Omental fat pad (tissue), 4 donors: Measurements from ENCODE around the genes TCTN1, OAS1, DTX1 and RASAL1.

GRCh38 chr12:110613757-110614829 lies at the start of gene TCTN1:
Gene TCTN1, plus strand, starts transcription at chr12:110614129.
- PRO-cap, result no peak
- RAMPAGE, long total RNA, 4 experiments, result start-site peak on the plus strand in 4 of 4 experiments, at chr12:110614112-110614185 at its widest, 88 to 1,127 reads per replicate

GRCh38 chr12:110860832-110861507 lies 14.2 kb downstream of the CCDC63 start:
- PRO-cap, result no peak
- RAMPAGE, long total RNA, 4 experiments, result no peak in any of the 4 experiments

- PRO-cap, result no peak
- RAMPAGE, long total RNA, 4 experiments, result no peak in any of the 4 experiments
Observed at GRCh38 chr12:110928879-110929028, 8.4 kb upstream of the MYL2 start.

- PRO-cap, result no peak
- RAMPAGE, long total RNA, 4 experiments, result no peak in any of the 4 experiments
Observed at GRCh38 chr12:111047074-111047285, 13.0 kb downstream of the CUX2 start.

DNA sequence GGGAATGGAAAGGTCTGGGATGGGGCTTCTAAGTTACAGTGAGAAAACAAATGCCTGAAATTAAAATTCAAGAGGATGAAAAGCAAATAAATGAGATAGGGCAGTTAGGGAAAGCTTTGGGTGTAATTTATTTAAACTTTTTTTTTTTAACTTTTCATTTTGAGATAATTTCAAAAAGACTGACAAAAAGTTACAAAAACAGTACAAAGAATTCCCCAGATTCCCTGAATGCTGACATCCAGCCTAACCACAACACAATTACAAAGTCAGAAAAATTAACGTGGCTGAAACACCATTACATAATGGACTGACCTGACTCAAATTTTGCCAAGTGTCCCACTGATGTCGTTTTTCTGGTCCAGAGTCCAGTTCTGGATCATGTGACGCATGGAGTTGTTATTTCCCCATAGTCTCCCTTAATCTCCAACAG lies 73.7 kb downstream of the CUX2 start:
- PRO-cap, result no peak
- RAMPAGE, long total RNA, 4 experiments, result no peak in any of the 4 experiments

DNA sequence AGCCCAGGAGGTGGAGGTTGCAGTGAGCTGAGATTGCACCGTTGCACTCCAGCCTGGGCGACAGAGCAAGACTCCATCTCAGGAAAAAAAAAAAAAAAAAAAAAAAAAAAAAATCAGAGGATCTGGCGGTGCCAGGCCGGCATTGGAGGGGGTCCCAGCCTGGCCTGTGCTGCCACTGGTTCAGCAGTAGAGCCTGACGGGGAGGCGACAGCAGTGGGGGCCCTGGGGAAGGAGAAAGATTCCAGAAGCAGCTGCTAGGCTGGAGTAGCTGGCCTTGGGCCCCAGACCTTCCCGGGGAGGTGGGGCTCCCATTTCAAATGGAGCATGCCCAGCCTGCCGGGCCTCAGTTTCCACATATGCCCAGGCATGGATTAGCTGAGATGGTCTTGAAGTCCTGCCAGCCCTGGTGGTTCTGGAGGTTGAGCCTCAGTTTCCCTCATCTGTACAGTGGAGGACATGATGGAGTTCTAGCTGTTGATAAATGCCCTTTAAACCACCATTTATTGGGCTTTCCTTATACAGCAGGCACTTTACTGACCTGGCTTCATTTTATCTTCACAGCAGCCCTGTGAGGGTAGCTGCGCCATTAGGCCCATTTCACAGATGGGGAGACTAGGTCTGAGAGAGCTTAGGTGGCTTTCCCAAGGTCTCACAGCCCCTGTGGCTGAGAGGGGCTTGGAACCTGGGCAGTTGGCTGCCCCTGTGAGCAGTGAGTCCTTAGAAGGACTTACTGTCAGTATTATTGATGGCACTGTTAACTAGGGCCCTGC lies 21.8 kb downstream of the SH2B3 start:
- PRO-cap, result no peak
- RAMPAGE, long total RNA, 4 experiments, result no peak in any of the 4 experiments

- PRO-cap, result no peak
- RAMPAGE, long total RNA, 4 experiments, result no peak in any of the 4 experiments
Observed at GRCh38 chr12:111519107-111520198, 79.7 kb downstream of the ATXN2 start.

DNA sequence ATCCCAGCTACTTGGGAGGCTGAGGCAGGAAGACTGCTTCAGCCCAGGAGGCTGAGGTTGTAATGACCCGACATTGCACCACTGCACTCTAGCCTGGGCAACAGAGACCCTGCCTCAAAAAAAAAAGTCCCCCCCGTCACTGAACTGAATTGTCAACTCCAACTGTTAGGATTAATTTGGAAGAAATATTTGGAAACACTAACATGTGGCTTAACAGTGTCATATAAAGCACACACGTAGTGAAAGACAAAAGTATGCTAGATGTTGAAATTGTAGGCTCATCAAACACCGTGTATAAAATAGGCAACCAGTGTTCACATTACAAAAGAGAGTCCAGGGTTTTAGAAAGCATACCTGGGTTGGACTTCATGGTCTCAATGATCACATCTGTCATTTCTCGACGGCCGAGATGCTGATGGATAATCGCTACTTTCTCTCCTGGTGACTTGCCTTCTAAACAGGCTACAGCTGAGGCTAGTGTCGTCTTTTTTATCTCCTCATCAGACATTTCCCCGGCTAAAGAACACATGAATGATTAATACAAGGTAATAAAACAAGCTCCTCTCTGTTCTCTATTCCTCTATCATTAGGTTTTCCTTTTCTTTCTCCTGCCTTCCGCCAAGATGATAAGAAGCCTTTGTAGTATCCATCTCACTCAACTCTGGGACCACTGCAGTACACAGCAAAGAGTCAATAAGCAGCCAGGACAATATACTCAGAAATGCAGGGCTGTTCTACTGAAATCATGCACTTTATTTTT lies 2.8 kb downstream of the BRAP start:
- PRO-cap, result no peak
- RAMPAGE, long total RNA, 4 experiments, result no peak in any of the 4 experiments

- PRO-cap, result no peak
- RAMPAGE, long total RNA, 4 experiments, result no peak in any of the 4 experiments
Observed at GRCh38 chr12:111885651-111886119, 43.7 kb downstream of the MAPKAPK5 start.

DNA sequence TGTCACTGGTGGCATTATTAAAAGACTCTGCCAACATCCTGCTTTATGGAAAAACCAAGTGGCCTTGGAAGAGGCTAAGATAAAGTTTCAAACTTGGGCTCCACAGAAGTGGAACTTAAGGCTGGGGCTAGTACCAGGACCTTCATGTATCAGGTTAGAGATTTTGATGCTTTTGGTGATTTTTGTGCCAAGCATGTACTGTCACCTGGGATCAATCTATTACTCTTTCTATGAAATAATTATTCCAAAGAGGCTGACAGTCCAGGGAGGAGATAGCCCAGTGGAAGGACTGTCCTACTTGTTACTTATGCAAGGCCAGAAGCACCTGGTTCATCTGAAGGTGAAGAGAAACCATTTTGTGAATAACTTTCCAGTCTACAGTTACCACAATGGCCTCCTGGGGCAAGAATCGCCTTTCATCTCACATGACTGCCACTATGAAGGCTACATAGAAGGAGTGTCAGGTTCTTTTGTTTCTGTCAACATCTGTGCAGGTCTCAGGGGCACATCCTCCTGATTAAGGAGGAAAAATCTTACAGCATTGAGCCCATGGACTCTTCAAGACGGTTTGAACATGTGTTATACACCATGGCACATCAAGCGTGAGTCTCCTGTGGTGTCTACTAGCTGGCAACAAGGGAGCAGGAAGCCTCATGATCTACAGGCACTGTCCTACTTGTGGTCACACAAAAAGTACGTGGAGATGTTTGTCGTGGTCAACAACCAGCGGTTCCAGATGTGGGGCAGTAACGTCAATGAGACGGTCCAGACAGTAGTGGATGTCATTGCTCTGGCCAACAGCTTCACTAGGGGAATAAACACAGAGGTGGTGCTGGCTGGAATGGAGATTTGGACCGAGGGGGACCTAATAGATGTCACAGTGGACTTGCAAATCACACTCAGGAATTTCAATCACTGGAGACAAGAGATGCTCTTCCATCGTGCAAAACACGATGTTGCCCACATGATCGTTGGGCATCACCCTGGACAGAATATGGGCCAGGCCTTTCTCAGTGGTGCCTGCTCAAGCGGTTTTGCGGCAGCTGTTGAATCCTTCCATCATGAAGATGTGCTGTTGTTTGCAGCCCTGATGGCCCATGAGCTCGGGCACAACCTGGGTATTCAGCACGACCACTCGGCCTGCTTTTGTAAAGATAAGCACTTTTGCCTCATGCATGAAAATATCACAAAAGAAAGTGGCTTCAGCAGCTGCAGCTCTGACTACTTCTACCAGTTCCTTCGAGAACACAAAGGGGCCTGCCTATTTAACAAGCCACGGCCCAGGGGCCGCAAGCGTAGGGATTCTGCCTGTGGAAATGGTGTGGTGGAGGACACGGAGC lies 57.7 kb downstream of the MAPKAPK5 start:
- PRO-cap, result no peak
- RAMPAGE, long total RNA, 4 experiments, result no peak in any of the 4 experiments

DNA sequence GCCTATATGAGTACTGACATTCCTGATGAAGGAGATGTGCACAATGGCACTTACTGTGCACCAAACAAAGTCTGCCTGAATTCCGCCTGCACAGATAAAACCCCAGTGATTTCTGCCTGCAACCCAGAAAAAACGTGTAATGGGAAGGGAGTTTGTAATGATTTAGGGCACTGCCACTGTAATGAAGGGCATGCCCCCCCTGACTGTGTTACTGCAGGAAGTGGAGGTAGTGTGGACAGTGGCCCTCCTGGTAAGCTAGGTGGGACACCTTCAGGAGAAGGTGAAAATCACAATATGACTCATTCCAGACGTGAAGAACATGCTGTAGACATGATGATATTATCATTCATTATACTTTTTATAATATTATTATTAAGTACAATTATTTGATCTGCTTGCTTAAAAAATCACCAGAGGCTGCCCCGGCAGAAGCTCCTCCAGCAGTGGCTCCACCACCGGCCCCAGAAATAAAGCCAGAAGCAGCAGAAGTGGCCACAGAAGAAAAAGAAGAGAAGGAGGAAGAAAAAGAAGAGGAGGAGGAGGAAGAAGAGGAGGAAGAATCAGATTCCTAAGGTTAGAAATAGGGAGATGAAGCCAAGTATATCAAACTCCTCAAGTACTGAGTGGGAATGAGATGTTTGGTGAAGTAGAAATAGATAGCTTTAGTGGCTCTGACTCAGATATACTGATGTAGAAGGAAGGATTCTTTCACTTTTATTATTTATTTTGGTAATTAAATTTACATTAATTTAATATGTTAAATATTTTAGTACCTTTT lies 59.3 kb downstream of the MAPKAPK5 start:
- PRO-cap, result no peak
- RAMPAGE, long total RNA, 4 experiments, result no peak in any of the 4 experiments

GRCh38 chr12:112116944-112117412 lies 8.4 kb upstream of the TRAFD1 start:
- PRO-cap, result no peak
- RAMPAGE, long total RNA, 4 experiments, result no peak in any of the 4 experiments

DNA sequence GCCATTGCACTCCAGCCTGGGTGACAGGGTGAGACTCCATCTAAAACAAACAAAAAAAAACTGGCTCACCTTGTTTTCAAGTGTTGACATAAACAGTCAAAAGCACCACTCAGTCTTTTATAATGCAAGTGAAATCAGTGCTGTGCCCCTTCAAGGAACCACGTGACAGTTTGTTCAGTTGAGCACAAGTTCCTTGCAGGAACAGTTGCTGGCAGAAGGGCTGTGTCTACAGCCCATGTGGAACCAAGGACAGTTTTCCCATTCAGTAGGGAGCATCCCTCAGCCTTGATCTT lies 11.8 kb downstream of the TRAFD1 start:
- PRO-cap, result no peak
- RAMPAGE, long total RNA, 4 experiments, result no peak in any of the 4 experiments

DNA sequence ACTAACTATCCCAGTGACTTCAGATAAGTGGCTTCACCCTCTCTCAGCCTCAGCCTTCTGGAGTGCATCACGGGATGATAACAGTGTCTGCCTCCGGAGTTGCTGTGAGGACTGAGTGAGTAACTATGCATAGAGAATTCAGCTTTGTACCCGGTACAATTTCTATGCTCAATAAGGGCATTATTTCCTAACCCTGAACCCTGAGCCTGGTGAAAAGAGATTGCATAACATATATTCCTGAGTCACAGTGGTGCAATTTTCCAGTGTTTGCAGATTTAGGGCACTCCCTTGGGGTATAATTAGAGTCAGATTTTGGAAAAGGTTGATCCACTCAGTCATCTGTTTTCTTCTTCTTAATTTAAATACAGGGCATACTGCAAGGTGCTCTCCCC lies 181.1 kb downstream of the PTPN11 start:
- PRO-cap, result no peak
- RAMPAGE, long total RNA, 4 experiments, result no peak in any of the 4 experiments

GRCh38 chr12:112906586-112907378 lies at the start of gene OAS1:
Gene OAS1, plus strand, starts transcription at chr12:112906962.
- PRO-cap, result no peak
- RAMPAGE, long total RNA, 4 experiments, result start-site peak on the plus strand in 3 of 4 experiments, at chr12:112906890-112907018 at its widest, 100 to 414 reads per replicate

DNA sequence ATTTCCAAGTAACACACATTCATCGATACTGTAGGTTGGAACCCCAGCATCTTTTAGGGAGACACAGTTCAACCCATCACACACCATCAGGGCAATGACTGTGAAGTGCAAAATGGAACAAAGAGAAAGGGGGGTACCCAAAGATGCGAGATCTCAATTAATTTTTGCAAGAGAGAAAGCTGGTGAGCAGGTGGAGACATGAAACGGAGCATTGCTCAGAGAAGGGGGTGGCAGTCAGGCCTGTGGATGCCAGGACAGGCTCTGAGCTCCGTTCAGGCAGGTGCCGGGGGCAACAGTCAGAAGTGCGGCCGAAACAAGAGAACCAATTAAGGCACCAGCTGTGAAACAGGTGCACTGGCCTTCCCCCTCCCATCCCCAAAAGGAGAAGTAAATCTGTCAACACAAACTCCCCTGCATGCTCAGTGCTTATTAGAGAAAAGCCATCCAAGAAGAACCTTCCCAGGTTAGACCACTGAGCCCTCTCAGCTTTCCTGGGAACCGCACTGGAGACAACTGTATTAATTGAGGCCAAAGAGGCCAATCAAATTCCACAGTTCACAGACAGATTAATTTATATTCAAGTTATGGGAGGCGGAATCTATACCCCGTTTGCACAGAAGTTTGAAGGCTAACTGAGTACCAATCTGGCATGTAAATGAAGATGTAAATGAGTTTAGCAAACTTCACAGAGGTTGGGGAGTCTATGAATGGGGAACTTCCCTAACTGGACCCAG lies 20.7 kb downstream of the OAS2 start:
- PRO-cap, result no peak
- RAMPAGE, long total RNA, 4 experiments, result no peak in any of the 4 experiments

- PRO-cap, result no peak
- RAMPAGE, long total RNA, 4 experiments, result no peak in any of the 4 experiments
Observed at GRCh38 chr12:113056557-113057166, at the start of gene DTX1. Gene DTX1, plus strand, starts transcription at chr12:113056730.

- PRO-cap, result no peak
- RAMPAGE, long total RNA, 4 experiments, result no peak in any of the 4 experiments
Observed at GRCh38 chr12:113135172-113136089, at the start of gene RASAL1. Gene RASAL1, minus strand, starts transcription at chr12:113135761.

GRCh38 chr12:113140739-113141206 lies 5.2 kb upstream of the RASAL1 start:
- PRO-cap, result no peak
- RAMPAGE, long total RNA, 4 experiments, result no peak in any of the 4 experiments

GRCh38 chr12:113142042-113143431 lies 7.0 kb upstream of the RASAL1 start:
- PRO-cap, result no peak
- RAMPAGE, long total RNA, 4 experiments, result no peak in any of the 4 experiments